Bronchus fibroblast of lung (primary cell): ENCODE results near the genes TSPY2, CDY2B, EIF1AY, RBMY1A1 and RBMY1J.

DNA sequence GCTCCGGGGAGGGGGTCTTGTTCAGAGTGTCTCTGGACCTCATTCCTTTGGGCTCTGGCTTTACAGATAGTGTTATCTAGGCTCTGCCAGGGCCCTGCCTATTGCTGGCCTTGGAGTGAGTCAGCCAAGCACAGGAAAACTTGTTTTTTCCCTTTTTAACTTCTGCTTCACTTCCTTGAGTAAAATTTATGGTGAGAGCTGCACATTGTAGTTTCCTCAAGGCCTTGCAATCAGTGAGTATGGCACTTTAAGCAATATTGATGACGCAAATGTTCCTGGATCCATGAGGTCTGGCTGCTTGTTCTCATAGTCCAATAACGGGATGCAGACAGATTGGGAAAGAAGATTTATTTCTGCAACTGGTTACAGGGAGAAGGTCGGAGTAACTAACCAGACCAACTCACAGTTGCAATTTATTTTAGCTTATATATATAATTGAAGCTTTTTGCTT, 457.3 kb downstream of the TGIF2LY start:
- RAMPAGE, long total RNA = no peak

DNA sequence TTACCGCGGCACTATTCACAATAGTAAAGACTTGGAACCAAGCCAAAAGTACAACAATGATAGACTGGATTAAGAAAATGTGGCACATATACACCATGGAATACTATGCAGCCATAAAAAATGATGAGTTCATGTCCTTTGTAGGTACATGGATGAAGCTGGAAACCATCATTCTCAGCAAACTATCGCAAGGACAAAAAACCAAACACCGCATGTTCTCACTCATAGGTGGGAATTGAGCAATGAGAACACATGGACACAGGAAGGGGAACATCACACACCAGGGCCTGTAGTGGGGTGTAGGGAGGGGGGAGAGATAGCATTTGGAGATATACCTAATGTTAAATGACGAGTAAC, 184.8 kb upstream of the PCDH11Y start:
- RAMPAGE, long total RNA = no peak

GRCh38 chrY:5311242-5311441, 311.0 kb downstream of the PCDH11Y start:
- RAMPAGE, long total RNA = no peak

DNA sequence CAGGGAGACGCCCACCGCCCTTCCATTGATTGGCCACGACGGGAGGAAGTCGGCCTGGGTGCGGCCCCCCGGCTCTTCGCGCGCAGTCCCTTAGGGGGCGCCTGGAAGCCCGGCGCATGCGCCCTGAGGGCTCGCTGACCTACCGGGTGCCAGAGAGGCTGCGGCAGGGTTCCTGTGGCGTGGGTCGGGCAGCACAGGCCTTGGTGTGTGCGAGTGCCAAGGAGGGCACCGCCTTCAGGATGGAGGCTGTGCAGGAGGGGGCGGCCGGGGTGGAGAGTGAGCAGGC, at the start of gene TSPY2:
Gene TSPY2 (plus strand): TSS at position 71 of the 286 bp plus-strand sequence.
- RAMPAGE, long total RNA = no peak

DNA sequence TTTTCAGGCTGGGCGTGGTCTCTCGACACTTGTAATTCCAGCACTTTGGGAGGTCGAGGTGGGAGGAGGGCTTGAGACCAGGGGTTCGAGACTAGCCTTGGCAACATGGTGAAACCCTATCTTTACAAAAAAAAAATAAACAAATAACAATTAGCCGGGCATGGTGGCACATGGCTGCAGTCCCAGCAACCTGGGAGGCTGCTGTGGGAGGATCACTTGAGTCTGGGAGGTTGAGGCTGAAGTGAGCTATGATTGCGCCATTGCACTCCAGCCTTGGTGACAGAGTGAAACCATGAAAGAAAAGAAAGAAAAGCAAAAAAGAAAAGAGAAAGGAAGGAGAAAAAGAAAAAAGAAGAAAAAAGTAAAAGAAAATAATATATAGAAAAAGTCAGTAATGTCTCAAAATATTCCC, 378.3 kb upstream of the AMELY start:
- RAMPAGE, long total RNA = no peak

GRCh38 chrY:7326117-7326832, 414.7 kb upstream of the AMELY start:
- RAMPAGE, long total RNA = no peak

GRCh38 chrY:7434264-7434631, 522.7 kb upstream of the AMELY start:
- RAMPAGE, long total RNA = start-site peak on the plus strand at chrY:7434402-7434428, 74 and 74 reads in 2 replicates

DNA sequence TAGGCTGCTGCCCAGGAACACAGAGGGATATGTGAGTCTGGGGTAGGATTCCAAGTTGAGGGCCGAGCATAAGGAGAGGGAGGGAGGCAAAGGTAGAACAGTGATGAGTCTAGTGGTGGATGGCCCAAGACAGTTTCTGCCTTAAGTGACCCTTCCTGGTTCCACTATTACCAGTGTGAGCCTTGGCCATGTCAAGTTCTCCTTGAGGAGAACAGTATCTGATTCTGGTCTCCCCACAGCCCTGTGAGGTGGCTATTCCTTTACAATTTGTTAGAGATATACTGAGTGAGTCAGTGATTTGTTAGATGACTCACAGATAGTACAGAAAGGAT, 1519.6 kb downstream of the TSPY10 start:
- RAMPAGE, long total RNA = no peak

GRCh38 chrY:13388547-13388799, 91.4 kb downstream of the UTY start:
- RAMPAGE, long total RNA = no peak

GRCh38 chrY:17880088-17880639, at the start of gene CDY2B:
Gene CDY2B, minus strand, starts transcription at chrY:17880220.
- RAMPAGE, long total RNA = no peak

DNA sequence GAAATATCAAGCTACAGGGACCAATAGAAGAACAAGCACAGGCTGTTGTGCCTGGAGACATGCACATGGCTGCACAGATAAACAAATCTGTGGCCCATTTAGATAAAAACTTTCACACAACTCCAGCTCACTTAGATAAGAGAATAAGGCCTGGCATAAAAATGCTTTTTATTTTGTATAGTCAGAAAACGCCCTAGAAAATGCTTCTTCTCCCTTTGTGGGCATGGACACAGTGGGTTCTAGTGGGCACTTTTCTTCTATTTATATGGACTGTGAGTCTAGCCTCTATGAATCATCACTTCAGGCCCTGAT, 421.8 kb downstream of the KDM5D start:
- RAMPAGE, long total RNA = no peak

- RAMPAGE, long total RNA = no peak
These were observed 365.8 kb downstream of the KDM5D start for GRCh38 chrY:19378659-19379146.

- RAMPAGE, long total RNA = no peak
These were observed 55.8 kb downstream of the KDM5D start for GRCh38 chrY:19688777-19689074.

DNA sequence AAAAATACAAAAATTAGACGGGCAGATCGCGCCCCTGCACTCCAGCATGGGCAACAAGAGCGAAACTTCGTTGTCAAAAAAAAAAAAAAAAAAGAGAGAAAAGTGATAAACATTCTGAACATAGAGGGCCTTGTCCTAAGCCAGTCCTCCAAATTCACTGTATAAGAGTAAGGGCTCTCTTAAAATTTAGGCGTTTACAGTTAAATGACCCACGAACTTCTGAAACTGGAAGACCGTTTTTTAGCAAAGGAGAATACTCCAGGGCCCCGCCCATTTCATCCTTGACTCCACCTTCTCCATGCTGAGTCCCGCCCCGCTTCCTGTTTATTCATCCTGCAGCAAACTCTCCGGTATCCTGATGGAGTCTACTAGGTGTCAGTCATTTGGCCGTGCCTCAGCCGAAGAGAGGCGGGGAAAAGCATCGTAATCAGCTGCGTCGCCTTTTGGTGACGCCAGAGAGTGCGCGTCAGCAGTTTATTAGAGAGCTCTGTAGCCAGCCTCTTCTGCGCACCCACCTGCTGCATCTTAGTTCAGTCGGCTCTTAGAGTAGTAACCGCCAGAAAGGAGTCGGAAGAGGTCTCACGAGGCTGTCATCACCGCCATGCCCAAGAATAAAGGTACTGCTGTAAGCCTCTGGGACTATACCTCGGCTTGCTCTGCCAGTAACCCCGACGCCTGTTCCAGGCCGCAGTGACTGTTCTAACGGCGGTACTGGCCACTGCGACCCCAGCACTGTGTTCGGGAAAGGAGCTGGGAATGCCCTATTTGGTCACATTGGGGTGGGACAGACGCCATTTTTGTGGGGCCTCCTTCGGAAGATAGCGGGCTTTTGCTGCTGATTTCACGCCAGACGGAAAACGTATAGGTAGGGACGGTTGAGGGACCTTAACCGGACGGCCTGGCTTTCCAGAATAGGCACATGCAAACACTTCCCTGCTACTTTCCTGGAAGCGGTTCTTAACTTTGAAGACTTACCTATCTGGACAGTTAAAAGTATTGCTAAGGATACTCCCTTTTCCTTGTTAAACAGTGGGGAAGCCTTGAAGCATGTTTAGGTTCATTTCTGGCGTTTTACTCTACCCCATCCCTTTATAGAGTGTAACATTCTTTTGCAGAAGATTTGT, at the start of gene EIF1AY:
Gene EIF1AY (plus strand): TSS at position 506 of the 1,124 bp plus-strand sequence.
- RAMPAGE, long total RNA = start-site peak on the plus strand centred at position 509 of the sequence, 111 bp wide, 296 and 332 reads in 2 replicates

GRCh38 chrY:21534672-21535122, at the start of gene RBMY1A1:
Gene RBMY1A1, plus strand, starts transcription at chrY:21534879.
- RAMPAGE, long total RNA = no peak

DNA sequence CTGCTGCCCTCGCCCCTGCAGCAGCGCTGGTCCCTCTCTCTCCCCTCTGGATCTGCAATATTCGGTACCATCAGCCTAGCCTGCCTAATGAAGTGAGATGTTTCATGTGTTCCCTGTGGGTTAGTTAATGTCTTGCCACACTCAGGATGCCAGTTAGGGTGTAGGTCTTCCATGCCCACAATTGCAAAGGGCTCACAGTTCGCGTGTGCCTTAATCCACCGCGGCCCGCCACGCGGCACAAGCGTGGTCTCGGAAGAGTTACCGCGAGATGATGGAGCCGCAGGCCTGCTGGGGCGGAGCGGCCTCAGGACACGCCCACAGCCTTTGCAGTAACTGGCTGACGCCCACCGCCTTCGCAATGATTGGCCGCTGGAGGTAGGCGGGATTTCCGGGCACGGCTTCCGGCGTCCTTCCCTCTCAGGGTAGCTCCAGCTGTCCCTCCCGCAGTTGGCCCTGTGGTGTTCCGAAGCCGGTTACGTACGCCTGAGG, at the start of gene RBMY1J:
Gene RBMY1J (plus strand): TSS at position 359 of the 489 bp plus-strand sequence.
- RAMPAGE, long total RNA = no peak

DNA sequence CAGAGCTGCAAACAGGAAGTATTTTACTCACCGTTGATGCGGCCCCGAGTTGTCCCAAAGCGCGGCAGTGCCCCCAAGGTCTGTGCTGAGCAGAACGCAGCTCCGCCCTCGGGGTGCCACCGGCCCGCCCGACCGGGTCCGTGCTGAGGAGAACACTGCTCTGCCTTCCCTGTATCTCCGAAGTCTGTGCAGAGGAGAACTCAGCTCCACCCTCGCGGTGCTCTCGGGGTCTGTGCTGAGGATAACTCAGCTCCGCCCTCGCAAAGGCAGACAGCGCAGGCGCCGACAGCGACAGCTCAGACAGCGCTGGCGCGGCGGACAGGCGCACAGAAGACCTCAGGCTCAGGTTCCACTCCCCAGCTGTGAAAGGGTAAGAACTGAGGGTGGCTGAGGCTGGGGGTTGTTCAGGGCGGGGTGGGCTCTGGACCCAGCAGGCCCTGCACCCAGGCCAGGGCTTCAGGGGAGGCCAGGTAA, 787.0 kb downstream of the CDY1 start:
- RAMPAGE, long total RNA = no peak